AG08470 (cell line): ENCODE measurements around the genes DEDD2, PINLYP, ZNF428, ZNF45 and ZNF234.

GRCh38 chr19:42217625-42218422 lies at the start of gene DEDD2:
DEDD2 (minus strand) TSS chr19:42217677.
- RRBS, result no CpG with 5 or more reads among the region's 48 CpGs

DNA sequence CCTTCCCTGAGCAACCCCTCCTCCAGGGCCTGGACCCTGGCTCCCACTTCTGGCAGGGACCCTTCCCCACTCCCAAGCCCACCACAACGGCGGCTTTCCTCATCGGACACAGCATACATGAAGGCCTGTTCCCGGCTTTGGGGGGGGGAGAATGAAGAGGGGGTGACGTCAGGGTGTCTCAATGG lies 2.4 kb downstream of the ERF start:
- RRBS, result no CpG with 5 or more reads among the region's 5 CpGs

DNA sequence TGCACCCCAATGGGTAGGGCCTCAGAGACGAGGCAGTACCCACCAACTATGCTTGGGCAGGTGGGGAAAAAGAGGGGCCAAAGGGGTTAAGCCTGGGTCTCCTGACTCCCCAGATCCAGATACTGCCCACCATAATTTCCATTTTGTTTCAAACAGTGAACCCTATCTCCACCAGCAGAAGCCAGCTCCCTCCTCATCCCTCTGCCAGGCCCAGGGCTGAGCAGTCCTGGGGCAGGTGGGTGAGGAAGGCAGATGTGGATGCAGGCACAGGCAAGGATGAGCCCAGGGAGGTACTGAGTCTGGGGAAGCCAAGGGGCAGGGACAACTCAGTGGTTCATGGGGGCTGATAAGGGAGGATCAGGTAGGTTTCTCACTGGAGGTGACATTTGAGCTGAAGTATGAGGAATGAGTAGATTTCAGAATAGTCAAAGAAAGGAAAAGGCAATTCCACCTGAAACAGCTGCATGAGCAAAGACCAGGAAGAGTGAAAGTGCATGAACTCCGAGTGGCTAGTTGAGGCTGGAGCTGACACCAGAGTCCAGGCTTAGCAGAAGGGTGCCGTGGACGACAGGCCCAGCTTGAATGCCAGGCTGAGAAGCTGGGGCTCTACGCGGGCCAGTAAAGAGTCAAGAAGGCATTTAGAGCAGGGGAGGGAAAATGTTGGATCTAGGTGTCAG lies 10.2 kb downstream of the CIC start:
- RRBS, result no CpG with 5 or more reads among the region's 6 CpGs

GRCh38 chr19:42294148-42295070 lies 7.5 kb upstream of the PRR19 start:
- RRBS, result no CpG with 5 or more reads among the region's 31 CpGs

GRCh38 chr19:42295071-42296350 lies 6.4 kb upstream of the PRR19 start:
- RRBS, result 83% methylated on average over 5 of the region's 18 CpGs

DNA sequence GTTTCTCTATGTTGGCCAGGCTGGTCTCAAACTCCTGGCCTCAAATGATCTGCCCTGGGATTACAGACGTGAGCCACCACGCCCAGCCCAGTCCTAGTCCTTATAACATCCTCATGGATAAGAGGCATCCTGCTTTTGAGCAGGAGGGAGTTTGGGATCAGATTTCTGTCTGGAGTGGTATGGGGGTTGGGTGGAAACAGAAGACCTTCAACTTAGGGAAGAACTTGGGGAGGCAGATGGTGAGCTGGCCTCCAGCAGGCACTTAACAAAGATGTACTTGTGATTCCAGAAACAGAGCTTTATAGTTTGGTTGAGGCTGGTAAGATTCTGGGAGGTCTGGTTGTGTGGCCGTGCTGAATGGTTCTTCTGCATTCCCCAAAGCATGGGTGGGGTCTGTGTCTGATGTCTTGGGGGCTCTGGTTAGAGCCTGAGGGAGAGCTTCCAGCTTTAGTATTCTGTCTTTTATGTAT lies 4.7 kb downstream of the MEGF8 start:
- RRBS, result no CpG with 5 or more reads among the region's 3 CpGs

DNA sequence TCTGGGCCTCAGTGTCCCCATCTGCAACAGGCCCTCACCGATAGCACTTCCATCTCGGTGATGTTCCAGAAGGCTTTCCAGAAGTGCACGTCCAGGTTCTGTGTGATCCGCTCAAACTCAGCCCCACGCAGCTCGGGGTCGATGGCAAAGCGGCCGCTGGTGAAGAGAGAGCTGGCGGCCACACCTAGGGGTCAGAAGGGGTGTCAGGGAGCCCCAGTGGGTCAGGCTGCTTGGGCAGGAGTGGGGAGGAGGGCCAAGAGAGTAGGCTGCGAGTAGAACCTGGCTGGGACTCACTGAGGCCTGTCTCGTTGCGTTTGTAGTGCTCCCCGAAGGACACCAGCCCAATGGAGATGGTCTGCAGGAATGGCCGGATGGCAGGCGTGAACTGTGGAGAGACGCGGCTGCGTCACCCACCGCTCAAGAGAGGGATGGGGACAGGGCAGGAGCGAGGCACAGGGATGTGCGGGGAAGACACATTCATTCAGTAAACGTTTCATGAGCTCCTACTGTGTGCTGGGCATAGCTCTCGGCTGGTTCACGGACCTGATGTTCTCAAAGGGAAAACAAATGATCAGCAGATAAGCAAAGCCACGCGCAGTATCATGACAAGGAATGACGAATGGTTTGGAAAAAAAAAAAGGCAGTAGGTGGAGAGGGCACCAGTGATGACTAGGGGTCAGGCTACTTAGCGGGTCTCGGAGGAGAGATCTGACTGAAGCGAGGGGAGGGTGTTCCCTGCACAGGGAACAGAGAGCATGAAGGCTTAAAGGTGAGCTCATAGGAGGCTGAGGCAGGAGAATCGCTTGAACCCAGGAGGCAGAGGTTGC lies 18.1 kb upstream of the CNFN start:
- RRBS, result no CpG with 5 or more reads among the region's 32 CpGs

DNA sequence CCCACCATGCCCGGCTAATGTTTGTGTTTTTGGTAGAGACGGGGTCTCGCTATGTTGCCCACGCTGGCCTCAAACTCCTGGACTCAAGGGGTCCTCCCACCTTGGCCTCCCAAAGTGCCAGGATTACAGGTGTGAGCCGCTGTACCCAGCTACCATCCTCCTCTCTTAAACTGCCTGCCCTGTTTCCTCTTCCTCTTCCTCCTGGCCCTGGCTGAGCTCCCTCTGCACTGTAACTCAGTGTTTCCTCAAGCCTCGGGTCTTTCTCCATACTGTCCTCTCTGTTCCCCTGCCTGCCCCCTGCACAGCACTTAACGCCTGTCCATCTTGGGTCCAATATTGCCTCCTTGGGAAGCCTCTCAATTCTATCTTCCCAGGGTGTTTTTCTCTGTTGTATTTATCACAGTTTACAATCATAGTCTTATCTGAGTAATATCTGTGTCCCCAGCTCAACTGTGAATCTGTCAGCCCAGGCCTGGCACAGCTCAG lies 6.1 kb downstream of the LIPE start:
- RRBS, result no CpG with 5 or more reads among the region's 7 CpGs

DNA sequence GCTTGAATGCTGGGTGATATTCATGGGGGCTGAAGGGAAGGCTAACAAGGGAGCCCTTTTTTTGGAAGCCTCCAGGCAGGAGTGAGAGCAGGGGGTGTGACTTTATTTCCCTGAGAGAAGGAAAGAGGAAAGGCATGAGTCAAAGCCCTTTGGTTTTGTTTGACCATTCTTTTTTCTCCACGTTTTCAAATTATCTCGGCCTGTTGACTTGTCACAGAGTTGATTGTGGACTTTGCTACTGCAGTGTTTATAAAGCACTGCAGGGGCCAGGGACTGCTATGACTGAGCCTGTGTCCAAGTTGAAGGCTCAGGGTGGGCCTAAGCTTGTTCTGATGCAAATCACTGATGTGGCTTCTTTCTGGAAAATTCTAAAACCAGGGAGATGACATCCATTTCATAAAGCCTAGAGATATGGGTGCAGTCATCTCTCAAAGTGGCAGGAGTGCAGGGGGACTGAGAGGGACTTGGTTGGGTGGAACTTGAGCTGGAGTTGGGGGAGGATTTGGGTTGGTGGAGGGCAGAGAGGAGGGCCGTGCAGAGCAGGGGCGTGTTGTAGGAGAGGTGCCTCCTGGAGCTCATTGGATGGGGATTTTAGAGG lies 1.2 kb upstream of the CXCL17 start:
- RRBS, result no CpG with 5 or more reads among the region's 4 CpGs

DNA sequence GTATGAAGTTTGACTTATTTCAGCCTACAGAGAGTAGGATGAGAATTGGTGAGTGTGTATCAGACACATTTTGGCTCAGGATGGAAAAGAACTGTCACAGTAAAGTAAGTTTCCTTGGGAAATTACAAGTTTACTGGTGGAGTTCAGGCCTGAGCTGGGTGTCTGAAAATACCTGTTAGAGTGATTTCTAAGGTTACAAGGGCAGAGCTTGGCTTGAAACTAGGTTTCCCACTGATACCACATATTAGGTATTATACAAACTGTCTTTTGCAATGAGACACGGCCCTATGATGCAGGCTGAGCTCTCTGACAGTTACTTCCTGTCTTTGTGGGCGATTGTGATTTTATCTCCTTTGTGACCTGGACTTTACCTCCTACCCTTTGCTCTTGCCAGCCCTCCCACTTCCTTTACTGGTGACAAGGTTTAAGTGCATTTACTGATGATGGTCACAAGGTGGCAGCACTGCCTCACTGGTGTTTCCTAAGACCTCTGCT lies 7.5 kb upstream of the CXCL17 start:
- RRBS, result no CpG with 5 or more reads among the region's 2 CpGs

DNA sequence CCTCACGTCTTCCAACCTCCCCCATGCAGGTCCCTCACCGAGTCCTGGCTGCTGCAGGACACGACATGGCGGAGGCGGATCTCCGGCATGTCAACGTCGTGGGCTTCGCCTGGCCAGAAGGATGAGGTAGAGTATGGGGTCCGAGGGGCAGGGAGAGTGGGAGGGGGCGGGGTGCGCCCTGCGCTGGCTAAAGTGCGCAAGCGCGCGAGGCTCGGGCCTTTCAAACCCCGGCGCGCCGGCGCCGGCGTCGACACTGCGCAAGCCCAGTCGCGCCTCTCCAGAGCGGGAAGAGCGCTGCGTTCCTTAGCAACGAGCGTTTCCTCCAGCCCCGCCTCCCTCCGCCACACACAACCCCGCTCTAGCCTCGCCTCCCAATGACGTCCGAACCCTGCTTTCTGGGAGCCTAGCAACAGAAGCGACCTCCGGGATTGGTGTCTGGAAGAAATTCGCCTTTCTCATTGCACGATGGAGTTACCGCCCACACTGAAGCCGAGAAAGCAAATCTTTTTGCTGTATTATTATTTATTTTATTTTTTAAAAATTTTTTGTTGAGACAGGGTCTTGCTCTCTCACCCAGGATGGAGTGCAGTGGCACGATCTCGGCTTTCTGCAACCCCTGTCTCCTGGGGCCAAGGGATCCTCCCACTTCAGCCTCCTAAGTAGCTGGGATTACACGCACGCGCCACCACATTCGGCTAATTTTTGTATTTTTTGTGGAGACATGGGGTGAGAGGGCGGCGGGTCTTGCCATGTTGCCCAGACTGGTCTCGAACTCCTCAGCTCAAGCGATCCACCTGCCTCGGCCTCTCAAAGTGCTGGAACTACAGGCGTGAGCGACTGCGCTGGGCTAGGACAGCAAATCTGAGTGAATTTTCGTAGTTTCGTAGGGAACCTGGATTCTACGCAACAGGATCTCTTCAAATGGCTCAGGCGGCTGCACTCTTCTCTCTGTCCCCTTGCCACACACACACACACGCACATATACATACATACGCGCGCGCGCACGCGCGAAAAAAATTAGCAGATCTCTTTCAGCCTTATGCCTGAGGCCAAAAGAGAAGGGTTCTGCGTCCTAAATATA lies at the start of gene PINLYP:
TSS of gene PINLYP (plus strand) at position 432 of the 1,081 bp plus-strand sequence.
- RRBS, result no CpG with 5 or more reads among the region's 74 CpGs

DNA sequence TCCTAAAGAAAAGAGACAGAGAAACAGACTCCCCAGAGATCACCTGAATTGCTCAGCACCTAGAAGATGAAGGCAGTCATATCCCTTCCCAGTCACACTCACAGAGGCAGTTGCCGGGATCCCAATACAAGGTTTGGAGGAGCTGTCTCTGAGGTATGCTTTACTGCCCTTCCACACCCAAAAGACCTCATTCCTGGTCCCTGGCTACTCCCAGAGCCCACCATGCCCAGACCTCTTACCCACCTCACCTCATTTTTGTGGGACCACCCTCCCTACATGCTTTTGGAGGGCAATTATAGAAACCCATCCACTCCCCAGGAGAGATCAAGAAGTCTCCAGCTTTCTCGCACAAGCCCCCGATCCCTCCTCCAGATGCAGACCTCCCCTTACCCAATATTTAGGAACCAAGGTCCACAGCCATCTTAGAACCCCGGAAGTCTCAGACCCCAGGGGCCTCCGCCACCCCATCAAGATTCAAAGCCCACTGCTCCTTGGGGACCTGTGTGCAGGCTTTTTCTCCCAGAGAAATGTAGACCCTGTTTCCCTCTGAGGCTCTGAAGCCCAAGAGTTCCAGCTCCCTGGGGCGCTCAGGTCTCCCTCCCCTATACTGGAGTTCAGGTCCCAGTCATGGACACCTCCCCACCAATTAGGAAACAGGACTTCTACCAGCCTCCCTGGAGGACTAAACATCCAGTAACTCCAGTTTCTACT lies 5.0 kb downstream of the IRGQ start:
- RRBS, result no CpG with 5 or more reads among the region's 6 CpGs

GRCh38 chr19:43618644-43619766 lies at the start of gene ZNF428:
ZNF428 (minus strand) TSS chr19:43619629.
- RRBS, result 1% methylated on average over 9 of the region's 78 CpGs

DNA sequence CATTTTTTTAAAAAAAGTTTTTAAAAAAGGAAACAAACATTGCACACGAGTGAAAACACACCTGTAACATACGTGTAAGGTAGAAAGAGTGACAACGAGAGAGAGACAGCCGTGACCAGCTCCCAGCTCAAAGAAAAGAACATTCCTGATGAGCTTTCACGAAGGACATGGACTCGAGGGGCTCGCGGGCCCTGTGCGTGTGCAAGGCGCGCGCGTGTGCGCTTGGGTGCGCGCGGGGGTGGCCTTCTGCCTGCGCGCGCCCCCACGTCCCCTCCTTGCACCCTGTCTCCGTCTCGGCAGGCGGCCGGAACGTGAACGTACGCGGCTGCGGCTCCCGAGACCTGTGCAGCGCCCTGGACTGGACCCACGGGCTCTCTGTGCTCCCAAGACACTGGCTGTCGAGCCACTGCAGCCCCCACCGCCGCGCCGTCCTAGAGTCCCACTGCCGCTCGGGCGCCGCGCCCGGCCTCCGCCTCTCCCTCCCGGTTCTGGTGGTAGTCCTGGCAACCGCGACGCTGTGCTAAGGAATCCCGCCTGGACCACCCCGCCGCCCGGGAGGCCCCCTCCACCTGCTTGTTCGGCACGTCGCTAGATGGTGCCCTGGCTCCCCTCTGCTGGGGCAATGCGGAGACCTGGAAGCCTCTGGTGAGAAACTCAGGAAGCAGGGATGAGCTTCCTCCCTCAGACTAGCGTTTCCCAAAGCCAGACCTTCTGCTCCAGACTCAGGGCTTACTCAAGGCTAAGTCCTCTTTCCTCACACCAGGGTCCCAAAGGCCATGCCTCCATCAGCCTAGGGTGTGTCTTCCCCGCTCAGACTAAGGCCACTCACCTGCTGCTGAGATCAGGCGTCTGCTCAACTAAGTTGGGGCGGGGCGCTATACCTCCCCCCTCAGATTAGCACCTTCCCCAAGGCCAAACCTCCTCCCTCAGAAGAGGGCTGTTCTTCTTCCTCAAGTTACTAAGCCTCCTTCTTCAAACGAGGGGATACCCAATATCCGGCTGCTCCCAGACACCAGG lies 16.3 kb upstream of the IRGC start:
- RRBS, result 4% methylated on average over 8 of the region's 64 CpGs

GRCh38 chr19:43766193-43766882 lies 11.6 kb upstream of the SMG9 start:
- RRBS, result no CpG with 5 or more reads among the region's 8 CpGs

DNA sequence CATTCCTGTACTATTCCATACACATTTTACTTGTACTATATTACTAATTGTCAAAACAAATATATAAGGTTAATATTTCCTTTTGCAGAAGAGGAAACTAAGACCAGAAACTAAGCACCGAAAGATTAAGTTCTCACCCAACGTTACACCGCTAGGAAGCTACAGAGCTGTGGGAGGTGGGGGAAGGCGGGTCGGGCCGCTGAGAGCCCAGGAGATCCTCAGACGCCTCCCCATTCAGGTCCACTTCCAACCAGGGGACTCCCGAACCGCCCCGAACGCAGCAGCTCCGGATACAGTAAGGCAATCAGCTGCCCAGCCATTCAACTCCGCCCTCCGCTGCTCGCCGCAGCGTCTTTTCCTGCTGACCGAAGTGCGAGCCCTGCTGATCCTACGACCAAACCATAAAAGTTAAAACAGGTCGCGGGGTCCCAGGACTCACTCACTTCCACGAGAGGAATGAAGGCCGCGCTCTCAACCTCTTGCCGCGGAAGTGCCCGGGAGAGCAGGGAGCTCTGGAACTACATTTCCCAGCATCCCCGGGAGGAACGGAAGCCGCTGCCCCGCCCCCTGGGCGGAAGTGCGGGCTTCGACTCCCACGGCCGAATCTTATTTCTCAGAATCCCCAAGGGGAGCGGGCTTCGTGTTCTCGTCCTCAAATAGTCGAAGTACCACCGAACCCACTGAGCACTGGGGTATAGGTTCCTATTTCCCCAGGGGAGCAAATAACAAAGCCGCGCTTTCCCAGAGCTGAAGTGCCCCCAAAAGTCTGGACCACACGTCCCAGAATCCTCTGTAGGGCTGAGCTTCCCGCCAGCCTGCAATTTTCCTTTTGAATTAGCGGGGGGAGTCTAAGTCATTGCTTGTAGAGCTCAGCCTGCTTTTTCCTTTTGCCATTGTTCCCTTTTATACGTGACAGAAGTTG lies at the start of gene ZNF45:
TSS of gene ZNF45 (minus strand) at position 496 of the 922 bp plus-strand sequence.
- RRBS, result 17% methylated on average over 1 of the region's 48 CpGs

GRCh38 chr19:44140741-44141988 lies at the start of gene ZNF234:
ZNF234 (plus strand) TSS chr19:44141554.
- RRBS, result no CpG with 5 or more reads among the region's 54 CpGs

DNA sequence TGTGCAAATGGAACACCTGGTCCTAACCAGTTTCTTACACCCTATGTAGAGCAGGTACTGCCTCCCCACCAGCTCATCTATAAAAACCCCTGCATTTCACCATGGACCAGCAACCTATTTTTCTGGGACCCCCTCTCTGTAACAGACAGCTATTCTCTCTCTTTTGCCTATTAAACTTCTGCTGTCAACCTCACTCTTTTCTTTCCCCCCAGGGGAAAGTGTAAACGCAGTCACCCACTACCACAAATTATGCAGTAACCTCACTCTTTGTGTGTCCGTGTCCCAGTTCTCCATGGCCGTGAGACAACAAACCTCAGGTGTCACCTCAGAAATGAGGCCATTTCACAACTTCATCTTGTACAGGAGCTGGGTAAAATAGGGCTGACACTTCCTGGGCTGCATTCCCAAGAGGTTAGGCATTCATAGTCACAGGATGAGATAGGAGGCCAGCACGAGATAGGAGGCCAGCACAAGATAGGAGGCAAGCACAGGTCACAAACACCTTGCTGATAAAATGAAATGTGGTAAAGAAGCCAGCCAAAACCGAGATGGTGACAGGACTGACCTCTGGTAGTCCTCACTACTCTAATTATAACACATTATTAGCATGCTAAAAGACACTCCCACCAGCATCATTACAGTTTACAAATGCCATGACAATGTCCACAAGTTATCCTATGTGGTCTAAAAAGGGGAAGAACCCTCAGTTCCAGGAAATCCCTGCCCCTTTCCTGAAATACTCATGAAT lies 21.1 kb upstream of the IGSF23 start:
- RRBS, result no CpG with 5 or more reads among the region's 5 CpGs

DNA sequence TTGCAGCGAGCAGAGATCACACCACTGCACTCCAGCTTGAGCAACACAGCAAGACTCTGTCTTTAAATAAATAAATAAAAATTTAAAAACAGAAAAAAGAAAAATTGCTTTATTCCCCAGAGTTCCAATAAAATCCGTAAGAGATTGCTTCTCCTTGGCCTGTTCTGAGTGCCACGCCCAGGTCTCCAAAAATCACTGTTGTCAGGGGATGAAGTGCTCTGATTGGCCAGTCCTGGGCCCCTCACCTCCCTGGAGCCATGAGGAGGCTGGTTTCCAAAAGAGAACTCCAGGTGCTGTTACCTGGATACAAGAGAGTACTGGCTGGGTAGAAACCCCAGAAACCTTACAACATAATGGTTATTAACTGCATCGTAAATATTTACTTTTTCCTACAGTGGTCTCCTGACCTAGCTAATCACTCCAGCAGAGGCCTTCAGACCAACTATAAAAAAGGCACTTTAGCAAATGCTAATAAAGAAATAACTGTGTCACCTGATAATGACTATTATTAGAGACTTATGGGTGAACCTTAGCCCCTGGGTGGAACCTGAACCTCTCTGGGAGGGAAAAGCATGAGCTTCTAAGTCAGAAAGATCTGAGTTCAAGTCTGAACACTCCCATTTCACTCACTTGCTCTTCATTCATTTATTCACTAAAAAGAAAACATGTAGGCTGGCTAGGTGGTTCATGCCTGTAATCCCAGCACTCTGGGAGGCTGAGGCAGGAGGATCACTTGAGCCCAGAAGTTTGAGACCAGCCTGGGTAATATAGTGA lies 1.5 kb upstream of the IGSF23 start:
- RRBS, result no CpG with 5 or more reads among the region's 4 CpGs

DNA sequence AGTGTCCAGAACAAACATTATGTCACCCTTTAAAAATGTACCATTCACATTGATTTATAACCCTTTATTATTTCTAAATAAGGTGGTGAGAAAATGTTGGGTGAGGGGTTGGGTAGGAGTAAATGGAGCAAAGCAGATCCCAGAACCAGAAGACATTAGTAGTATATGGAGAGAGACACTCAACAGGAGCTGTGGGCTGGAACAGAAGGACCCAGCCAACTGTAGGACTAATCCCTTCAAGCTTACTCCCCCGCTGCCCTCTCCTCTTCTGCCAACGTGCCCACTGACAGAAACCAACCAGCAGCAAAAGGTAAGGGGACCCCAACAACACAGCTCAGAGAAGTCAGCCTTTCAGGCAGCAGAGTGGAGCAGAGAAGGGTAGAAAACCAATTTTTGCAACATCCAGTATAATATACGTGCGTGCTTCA lies 4.2 kb downstream of the IGSF23 start:
- RRBS, result no CpG with 5 or more reads among the region's 4 CpGs